ENCODE measurements around a stretch of chr9.

DNA sequence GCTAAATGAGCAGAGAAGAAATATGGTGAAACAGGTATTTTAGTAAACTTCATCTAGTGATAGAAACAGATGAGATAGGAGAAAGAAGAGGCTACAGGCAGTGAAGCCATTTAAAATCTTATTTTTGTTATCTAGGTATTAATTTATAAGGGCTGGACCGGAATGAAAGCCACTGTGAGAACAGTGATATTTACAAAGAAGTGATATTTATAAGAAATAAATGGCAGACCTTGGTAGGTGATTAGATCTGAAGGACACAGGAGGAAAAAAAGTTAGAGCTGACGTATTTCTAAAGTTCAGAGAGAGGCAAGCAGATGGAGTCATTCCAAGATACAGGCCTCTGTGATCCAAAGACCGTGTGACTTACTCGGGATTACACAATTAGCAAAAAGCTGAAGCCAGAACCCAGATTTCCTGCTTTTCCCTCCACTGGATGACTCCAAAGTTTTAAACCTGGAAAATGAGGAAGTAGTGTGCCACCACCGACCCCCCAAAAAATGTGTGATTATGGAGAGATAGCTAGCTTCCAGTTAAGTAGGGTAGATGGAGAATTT, 3.2 kb upstream of the DOCK8 start:
- PRO-cap, 2 experiments = no peak in any of the 2 experiments

DNA sequence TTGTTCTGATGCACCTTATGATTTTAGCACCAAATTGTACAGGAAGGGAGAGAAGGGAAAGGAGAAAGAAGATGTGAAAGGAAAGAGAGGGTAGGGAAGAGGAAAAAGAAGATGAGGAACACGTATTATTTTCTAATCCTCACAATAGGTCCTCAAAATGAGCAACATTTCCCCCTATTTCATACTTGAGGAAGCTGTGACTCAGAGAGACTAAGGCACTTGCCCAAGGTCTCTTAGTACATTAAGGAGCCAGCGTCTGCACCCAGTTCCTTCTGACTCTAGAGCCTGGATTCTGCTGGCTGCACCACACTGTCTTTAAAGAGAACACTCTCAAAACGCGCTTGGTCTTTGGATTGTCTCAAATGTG, 82.4 kb downstream of the DOCK8 start:
- PRO-cap, 2 experiments = no peak in any of the 2 experiments

DNA sequence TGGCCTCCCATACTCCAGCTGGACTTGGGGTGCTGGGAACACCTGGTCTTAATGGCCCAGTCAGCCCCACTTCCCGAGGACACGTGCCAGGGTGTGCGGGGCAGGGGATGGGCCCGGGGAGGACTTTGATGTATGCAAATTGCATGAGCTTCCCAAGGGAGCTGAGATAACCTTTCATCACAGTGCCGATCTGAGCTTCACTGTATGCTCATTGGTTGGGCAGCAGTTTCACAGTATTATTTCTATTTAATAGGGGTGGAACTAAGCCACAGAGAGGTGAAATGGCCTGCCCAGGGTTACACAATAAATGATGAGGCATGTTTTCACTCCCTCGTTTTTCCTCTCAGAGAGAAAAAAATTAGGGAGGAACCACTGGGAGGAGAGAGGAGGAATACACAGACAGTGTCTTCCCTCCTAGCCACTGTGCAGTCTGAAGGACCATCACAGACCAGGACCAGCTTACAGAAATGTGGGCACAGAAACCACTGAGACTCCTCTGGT, 65.0 kb upstream of the KANK1 start:
- PRO-cap, 2 experiments = no peak in any of the 2 experiments

DNA sequence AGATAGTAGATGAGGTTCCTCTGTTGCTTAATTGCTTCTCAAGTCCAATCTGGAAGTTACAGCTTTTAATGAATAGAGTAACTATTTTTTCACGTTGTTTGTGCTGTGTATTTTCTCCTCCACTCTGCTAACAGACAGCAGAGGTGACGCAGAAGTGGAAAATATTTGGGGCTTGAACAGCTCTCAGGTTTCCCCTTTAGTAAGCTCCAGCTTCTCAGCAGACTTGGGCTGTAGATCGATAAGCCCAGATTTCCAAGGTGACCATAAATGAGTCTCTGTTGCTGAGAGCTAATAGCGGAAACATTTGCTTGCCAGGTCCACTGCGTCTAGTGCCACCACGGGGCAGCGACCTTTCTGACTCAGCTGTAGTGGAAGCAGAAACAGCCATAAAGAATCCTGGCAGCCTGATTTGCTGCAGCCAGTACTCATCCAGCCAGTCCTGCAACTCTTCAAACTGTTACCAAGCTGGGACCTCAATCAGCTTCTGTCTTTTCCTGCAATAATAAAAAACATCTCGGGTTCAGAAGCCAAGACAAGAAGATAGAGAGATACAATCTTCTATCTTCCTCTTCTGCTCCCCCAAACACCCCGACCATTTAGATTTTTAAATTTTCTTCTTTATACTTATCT, 48.2 kb upstream of the KANK1 start:
- PRO-cap, 2 experiments = no peak in any of the 2 experiments

- PRO-cap, 2 experiments = no peak in any of the 2 experiments
Measured at GRCh38 chr9:458480-458889, 46.0 kb upstream of the KANK1 start.

GRCh38 chr9:468964-469199, 35.6 kb upstream of the KANK1 start:
- PRO-cap, 2 experiments = no peak in any of the 2 experiments

DNA sequence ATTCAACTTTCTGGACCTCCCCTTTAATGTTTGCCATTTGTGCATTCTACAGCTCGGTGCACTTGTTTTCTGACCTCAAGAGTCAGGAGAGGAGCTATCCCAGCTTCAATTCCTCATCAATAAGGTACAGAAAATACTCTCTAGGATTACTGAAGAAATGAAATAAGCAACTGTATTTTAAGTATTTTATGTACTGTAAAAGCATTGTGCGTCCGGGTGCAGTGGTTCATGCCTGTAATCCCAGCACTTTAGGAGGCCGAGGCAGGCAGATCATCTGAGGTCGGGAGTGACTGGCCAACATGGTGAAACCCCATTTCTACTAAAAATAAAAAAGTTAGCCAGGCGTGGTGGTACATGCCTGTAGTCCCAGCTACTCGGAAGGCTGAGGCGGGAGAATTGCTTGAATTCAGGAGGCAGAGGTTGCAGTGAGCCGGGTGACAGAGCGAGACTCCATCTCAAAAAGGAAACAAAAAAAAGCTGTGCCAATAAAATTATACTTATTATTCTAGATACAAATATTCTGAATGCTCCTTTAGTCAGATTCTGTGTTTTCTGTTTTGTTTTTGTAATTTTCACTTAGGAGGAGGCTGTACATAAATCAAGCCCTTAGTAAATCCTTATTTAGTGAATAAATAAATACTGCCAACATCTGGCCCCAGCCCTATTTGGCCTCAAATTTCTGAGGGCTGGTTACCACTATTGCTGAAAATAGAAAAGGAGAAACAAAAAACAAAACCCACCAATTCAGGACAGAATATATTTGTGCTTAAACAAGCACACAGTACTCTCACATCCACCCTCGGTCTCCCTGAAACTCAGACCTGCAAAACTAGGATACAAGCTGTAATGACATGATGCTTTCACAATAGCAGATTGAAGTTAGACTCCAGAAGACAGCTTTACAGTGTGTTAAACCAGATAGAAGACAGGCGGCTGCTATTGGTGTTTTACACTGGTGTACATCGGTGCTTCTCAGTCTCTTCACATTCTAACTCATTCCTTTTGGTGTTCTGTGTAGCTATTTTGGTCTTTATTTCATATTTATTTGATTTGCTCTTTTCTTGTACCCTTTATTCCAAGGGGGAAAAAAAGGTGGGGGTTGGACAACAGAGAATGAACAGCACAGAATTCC, 121.8 kb downstream of the KANK1 start:
- PRO-cap, 2 experiments = no peak in any of the 2 experiments

- PRO-cap, 2 experiments = no peak in any of the 2 experiments
Measured at GRCh38 chr9:693956-694413, 147.5 kb upstream of the DMRT1 start.

GRCh38 chr9:706585-707791, 134.5 kb upstream of the DMRT1 start:
- PRO-cap, 2 experiments = no peak in any of the 2 experiments

DNA sequence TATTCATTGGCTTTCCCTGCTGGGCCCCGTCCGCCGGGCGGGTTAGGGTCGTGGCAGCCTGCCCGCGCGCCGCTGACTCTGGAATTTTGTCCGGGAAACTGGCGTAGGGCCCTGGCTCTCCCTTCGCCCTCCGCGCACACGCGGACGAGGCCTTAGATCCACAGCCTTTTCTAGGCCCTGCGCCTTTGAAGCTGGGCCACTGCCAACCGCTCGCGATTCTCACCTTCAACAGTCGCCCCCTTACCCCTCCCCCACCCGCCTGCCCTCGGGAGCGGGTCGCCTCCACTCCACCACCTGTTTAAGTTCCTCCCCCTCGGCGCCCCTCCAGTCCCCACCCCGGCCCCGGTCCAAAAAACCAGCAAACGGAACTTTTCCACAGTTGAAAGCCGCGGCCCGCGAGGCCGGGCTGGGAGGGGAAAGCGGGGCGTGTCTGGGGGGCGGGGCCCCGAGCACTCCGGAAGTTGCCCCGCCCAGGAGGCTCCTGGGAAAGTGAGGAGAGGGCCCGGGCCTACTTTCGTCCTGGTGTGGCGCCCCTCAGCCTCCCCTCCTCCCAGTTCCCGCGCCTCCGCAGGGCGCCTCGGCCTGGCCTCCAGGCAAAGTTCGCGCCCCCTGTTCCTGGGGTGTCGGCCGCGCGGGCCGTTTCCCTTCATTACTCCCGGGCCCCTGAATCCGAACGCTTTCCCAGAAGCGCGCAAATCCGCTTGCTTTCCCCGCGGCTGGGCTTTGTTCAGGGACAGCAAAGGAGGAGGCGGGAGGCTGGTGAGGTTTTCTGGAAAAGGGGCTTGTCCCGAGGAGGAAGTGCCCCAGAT, 4.6 kb upstream of the DMRT3 start:
- PRO-cap, 2 experiments = no peak in any of the 2 experiments

- PRO-cap, 2 experiments = no peak in any of the 2 experiments
Measured at GRCh38 chr9:1052418-1052746, 2.2 kb downstream of the DMRT2 start.

- PRO-cap, 2 experiments = no peak in any of the 2 experiments
Measured at GRCh38 chr9:1071497-1072296, 21.5 kb downstream of the DMRT2 start.

DNA sequence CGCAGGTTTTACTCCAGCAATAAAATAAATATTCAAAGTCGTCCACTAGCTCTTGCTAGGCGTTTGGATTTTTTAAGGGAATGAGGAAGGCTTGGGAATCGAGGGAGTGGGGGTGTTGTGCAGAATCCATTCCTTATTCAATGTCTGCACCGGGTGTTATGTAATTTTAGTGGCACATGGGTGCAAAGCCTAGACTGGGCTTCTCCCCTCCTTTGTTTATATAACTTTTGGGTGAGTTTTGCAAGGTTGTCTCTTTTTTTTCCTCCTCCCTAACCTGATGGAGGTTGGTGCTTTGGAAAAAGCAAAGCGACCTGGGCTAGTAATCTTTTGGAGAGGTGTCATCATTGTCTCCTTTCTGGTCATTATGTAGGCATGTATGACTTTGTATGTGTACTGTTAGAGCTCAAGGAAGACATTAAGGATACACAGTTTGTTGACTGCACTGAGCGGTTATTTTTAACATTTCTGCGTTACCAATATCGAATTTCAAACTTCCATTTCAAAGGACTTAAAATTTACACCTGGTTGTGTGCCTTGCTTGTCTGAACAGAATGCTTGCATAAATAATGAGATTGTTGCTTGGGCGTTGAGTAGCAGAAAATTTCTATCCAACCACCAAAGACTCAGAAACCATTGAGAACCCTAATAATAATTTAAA, 3.1 kb downstream of the SMARCA2 start:
- PRO-cap, 2 experiments = peak in 1 of 2 experiments; most common minus-strand start position 162 of the sequence (in 1)

DNA sequence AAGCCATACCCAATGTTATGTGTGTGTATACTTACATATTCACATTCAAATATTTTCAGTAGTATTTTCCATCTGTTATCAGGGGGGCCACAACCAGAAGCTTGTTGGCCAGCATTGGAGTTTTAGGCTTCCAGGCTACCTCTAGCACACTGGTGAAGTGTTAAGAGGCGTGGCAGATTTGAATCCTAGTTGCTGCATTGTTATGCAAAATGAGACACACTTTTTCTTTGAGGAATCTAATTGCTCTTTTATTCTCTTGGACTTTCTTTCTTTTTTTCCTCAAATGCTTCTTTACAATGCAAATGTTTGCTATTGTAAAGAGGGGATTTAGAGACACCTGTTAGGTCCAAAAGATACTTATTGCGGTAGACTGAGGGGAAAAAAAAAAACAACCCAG, 3.6 kb downstream of the SMARCA2 start:
- PRO-cap, 2 experiments = no peak in any of the 2 experiments

DNA sequence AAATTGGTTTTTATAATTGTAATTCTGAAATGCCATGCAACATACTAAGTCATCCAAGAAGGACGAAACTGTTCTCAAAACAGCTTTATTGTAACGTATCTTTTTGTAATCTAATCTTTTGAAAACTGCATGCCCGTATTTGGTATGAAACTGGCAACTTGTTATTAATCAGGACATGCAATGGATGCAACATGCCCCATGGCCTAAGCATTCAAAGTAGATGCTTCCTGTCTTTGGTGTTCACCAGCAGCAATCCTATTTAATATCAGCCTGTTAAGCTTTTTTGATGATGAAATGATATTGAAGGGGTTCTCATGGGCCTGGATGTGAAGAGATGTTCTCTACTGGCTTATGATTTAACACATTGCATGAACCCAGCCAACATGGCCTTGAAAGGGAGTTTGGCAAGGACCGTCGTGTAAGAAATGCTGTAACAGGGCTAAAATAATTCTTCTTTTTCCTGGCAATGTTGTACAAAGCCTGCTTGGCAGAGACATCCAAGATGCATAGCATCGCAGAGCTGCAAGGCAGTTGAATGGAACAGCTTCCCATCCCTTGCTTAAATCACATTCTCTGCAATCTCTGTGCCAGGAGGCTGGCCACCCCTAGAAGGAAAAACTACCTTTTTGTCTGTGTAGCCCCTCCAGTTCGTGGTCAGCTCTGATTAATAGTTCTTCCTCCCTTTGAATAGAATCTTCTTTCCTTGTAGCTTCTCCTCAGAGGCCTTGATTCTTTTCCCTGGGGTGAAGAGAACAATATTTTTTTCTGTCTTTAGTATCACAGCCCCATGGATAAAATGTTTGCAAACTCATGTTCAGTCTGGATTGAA, 111.3 kb downstream of the SMARCA2 start:
- PRO-cap, 2 experiments = no peak in any of the 2 experiments

GRCh38 chr9:2157781-2158804, 142.9 kb downstream of the SMARCA2 start:
- PRO-cap, 2 experiments = peak in 2 of 2 experiments; most common plus-strand start chr9:2158461 (in 2)

DNA sequence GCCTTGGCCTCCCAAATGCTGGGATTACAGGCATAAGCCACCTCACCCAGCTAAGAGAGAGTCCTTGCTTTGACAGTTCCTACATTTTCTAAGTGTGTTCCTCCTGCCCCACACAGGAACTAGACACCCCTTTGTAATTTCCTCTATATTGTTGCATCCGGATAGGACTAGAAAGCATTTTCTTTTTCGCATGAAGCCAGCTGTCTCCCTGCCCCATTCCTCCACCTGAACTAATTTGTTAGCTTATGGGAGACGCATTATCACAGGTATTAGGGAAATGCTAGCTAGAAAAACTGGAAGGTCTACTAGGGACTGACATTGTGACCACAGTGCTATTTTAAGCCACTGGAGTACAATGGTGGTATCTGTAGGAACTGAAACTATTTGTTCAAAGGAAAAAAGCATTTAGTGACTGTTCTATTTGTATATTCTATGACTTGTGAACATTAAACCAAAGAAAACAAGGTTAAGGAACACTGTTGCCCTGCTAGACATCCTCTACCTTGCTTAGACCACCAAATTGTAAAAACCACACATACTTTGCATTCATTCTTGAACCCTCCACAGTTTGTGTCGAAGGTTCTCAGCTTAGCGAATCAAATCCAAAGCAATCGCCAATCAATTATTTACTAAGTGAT, 214.2 kb downstream of the SMARCA2 start:
- PRO-cap, 2 experiments = no peak in any of the 2 experiments

- PRO-cap, 2 experiments = no peak in any of the 2 experiments
Measured at GRCh38 chr9:2234659-2235184, 219.6 kb downstream of the SMARCA2 start.

DNA sequence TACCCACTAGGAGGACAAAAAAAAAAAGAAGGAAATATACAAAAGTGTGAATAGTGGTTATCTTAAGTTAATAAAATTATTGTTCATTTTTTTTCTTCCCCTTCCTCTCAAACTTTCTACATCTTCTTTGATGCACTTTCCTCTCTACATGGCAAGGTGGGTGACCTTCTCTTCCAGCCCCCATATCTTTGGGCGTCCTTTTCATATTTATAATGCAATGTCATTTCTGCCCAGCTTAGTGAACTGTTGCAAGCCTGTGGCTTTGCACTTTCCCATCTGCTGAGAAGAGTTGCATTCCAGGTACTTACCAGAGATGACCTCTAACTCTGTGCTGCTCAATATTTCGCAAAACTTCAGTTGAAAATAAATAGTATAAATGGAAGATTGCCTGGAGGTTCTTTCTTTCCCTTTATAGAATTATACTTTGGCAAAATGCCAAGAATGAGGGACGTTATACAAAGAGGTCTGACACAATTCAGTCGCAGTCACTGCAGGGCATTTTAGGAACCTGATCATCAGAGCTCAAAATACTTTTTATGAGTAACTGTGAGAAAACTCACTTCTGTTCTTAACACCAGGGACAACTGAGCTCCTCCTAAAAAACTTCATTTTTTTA, 19.0 kb upstream of the VLDLR start:
- PRO-cap, 2 experiments = no peak in any of the 2 experiments

DNA sequence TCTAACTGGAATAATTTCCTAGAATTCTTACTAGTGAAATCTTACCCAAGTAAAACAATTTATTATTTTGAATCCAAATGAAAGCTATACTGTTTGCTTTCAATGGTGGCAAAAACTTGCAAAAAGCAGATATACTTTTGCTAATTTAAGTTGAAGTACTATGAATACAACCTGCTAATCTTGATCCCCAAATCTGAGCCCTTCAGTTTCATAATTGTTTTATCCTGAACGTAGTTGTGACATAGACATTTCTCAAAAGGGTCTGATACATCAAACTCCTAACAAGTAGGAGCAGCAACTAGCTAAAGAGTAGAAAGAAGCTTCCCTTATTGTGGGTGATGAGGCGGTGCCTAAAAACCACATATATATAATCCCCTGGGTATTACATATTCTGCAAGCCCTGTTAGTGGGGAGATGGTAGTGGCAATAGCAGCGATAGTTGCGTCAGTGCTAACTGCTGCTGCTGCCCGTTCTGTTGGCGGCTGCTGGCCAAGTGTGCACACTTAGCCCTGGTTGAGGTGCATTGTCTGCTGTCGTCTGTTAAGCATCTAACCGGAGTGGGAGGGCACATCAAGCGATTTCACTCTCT, 35.7 kb downstream of the VLDLR start:
- PRO-cap, 2 experiments = no peak in any of the 2 experiments

Measured in helper T cell (primary cell).